Mammary microvascular endothelial cell (primary cell): Measurements from ENCODE around the genes TIMM50, LGALS13 and MAP3K10.

DNA sequence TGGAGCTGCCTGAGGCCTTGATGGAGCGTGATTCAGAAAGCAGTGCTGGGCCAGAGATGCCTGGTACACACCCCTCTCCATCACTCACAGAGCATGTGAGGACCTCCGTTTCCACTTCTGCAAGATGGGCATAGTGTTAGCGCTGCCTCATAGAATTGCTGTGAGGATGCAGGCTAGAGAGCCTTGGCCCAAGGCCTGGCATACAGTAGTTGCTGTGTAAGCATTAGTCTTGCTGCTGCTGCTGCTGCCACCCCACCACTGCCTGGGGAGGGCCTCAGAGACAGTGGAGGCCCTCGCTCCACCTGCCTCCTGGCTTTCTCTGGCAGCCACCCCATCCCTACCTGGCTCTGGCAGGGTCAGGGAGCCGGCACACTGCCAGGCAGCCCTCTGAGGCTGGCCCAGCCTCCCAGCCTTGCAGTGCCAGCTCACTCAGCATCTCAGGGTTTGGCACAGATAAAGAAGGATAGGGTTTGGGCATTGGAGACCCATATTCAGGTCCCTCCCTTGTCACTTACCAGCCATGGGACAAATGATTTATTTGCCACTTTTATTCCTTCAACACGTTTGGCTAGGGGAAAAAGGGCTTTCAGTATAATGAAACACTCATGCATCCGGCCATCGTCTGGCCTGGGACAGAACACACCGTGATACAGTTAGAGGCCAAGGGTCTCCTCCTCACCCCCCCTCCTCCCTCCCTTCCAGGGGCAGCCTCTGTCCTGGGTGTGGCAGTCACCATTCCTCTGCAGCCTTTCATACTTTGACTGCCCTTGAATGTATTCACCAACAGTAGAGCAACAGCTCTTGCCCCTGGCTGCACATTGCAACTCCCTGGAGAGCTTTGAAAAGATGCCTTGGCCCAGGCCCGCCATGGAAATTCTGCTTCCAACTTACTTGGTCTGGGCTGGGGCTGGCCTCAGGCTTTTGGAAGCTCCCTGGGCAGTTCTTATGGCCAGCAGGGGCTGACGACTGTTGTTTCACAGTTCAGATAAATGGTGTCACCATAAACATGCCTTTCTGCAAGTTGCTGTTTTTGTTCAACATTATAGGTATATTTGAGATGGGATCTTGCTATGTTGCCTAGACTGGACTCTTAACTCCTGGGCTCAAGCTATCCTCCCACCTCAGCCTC is 2.8 kb downstream of the PAK4 start:
- RAMPAGE, long total RNA, result no peak

- RAMPAGE, long total RNA, result no peak
Observed at GRCh38 chr19:39166575-39167079, 30.1 kb upstream of the NCCRP1 start.

DNA sequence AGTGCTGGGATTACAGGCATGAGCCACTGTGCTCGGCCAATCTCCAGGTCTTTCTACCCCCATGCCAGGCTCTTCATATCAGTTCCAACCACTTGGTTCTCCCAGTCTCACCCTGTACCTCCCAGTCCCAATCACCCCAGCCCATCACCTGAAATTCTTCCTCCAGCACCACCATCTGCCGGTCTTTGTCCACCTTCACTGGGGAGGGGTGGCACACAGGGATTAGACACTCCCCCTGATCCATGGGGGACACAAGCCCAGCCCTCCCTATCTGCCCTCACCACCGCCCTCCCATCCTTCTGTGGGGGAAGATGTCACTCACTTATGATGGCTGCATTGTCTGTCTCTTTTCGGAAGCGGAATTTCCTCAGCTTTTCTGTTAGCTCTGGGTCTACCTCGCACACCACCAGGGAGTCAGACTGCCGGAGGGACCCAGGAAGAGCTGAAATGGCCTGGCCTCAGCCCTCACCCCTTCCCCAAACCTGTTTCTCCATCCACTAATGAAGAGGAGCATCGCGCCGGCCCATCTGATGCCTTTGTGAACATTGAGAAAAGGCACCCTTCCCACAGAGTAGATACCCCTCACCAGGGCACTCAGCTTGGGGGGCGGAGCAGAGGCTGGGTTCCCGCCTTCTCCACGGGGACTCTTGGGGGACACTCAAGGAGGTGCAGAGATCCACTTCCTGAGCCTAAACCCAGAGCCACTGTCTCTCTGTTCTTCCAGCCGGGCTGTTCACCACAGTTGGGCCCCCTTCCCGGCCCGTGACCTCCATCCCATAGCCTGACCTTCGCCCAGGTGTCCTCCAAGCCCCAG is 523 bp downstream of the GMFG start:
- RAMPAGE, long total RNA, result no peak

- RAMPAGE, long total RNA, result no peak
Observed at GRCh38 chr19:39353486-39354132, 11.4 kb downstream of the SAMD4B start.

GRCh38 chr19:39399473-39400803 is 6.7 kb upstream of the ZFP36 start:
- RAMPAGE, long total RNA, result no peak

DNA sequence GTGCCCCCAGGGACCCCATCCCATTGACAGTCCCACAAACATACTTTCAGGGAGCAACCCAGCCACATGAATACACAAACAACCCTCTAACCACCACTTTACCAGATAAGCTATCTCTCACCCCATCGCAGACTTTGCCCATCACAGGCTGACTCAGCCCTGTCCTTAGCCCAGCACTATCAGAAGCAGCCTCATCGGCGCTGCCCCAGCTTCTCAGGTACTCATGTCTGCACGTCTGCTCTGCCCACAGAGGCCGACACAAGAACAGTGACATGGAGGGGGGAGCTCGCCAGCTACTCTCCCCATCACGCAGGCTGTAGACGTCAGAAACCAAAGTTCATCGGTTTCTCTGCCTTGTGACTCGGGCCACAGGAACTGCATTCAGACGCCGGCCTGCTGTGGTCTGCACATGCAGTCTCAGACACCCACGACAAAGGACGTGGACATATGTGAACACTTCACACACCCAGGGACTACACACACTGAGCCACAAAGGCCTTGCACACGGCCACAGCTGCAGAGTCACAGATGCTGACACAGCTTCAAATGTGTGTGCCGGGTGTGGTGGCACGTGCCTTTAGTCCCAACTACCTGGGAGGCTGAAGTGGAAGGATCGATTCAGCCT is 5.1 kb upstream of the ZFP36 start:
- RAMPAGE, long total RNA, result no peak

DNA sequence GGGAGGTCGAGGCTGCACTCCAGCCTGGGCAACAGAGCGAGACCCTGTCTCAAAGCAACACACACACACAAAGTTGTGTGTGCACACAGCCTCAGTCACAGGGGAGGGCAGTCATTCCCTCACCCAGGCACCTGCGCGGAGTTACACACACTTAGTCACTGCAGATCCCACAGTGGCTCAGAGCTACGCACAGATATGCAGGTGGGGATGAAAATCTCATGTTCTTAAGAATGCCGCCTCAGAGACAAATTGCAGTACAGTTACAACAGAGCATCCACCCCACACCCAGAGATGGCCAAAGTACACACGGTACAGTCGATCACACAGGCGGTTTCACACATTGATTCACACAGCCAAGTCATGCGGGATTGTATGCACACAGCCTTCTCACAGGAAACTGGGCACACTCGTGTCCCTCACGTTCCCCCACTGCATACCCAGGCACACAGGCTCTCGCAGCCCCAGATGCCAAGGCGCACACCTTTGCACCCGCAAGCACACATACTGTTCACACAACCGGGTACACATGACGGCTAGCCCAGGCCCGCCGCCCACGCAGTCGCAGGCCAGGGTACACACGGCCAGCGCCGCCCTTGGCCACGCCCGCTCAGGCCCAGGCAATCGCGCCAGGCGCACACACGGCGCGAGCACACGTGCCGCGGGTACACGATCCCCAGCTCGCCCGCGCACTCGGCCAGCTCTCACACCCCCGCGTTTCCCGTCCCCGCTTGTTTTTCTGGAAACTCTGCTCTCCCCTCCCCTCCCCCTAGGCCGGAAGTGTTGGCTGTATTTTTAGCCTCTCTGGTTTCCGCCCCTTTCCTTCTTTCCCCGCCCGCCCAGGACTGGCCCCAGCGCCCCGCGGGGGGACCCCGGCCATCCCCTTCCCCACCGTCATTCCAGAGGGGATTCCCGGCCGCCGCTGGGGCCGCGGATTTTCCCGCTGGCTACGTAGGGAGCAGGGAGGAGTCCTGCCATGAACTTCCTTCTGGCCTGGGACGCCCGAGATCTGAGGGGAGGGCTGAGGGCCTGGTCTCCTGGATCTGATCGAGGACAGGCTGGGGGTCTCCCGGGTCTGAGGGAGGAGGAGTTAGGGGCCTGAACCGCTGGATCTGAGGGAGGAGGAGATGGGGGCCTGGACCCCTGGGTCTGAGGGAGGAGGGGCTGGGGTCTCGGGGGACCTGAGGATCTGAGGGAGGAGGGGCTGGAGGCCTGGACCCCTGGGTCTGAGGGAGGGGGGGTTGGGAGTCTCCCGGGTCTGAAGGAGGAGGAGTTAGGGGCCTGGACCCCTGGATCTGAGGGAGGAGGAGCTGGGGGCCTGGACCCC is 4.2 kb upstream of the ZFP36 start:
- RAMPAGE, long total RNA, result no peak

DNA sequence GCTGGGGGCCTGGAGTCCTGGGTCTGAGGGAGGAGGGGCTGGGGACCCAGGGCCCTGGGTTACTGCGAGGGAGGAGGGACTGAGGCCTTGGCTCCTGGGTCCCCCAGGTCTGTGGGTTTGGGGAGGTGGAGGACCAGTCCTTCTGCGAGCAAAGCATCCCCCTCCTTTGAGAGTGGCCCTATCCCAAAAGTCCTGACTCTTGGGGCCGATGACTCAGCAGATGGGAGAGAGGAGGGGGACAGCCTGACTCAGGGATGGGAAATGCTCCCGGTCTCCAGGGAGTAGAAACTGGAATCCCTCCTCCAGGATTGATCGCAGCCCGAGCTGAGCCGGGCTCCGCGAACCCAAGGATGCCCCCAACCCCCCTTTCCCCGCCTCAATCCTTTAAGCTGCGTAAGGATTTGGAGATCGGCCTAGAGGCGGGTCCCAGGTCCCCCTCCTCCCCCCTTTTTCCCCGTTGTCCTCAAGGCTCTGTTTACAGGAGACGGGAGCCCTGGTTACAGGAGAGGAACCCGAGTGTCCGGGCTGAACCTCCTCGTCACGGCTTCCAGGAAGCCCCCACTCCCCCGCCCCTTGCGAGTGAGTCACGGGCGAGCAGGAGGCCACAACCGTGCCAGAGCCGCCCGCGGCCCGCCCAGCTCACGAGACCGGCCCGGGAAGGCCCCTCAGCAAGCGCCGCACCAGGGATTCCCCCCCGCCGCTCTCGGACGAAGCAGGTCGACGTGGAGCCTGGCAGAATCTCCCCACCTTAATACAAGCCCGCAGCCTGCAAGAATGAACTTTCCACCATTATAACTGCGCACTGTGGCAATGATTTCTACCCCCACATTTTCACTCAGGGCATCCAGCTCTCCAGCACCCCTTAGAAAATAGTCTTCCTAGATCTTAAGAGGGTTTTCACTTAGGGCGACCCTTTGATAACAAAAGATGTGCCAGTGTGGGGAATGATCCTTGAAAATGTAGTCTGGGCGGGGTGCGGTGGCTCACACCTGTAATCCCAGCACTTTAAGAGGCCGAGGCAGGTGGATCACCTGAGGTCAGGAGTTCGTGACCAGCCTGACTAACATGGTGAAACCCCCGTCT is 2.9 kb upstream of the ZFP36 start:
- RAMPAGE, long total RNA, result no peak

DNA sequence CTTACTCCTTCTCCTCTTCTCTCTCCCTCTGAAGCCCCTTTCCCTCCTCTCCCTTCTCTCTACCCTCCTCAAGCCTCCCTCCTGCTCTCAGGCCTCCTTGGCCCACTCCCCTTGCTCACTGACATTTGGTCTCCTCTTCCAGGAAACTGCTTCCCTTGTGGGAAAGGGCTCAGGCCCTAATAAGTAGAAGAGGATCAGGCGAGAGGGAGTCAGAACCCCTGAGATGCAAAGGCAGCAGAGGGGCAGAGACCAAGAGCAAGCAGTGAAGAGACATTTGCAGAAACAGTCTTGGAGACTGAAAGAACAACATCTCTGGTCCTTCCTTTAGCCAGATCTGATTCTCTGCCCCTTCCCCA is 1.9 kb upstream of the PLEKHG2 start:
- RAMPAGE, long total RNA, result no peak

DNA sequence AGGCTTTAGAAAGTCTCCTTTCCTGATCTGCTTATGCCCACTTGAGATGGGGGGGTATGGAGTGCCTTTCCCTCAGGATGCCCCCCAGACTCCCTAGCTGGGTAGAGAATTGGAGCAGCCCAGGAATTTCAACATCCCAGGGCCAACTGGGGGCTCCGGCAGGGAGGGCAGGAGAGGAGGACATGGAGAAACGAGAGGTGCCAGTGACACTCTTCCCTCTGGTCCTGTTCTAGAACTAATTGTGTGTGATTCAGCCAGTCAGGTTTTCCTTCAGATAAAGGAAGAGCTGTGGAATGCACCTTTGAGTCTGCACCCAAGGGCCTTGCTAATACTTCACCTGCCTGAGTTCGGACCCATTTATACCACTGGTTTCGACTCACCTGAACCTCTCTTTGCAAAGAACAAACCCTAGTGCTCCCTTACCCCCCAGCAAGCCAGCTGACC is 13.1 kb upstream of the TIMM50 start:
- RAMPAGE, long total RNA, result no peak

GRCh38 chr19:39475948-39476185 is 4.8 kb upstream of the TIMM50 start:
- RAMPAGE, long total RNA, result no peak

GRCh38 chr19:39480316-39481404 is at the start of gene TIMM50:
Gene TIMM50 (plus strand): TSS chr19:39480838.
- RAMPAGE, long total RNA, result start-site peak on the plus strand at chr19:39480838-39480905, 1,148 and 909 reads in 2 replicates

DNA sequence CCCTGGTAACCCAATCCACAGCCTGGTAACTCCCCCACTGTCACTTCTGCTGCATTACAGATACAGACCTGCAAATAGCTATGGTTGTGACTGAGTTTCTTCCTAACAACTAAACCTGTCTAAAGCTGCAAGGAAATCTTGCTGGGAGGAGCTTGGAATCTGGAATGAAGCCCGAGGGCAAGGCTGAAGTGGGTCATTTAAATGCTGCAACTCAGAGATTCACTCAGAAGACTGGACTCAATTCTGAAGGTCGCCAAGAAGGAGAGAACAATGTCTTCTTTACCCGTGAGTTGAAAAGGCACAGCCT is at the start of gene LGALS13:
Gene LGALS13 (plus strand): TSS at position 226 of the 307 bp plus-strand sequence.
- RAMPAGE, long total RNA, result no peak

GRCh38 chr19:39796087-39796286 is 17.3 kb downstream of the LEUTX start:
- RAMPAGE, long total RNA, result no peak

- RAMPAGE, long total RNA, result no peak
Observed at GRCh38 chr19:39893317-39894379, 47.5 kb upstream of the FBL start.

DNA sequence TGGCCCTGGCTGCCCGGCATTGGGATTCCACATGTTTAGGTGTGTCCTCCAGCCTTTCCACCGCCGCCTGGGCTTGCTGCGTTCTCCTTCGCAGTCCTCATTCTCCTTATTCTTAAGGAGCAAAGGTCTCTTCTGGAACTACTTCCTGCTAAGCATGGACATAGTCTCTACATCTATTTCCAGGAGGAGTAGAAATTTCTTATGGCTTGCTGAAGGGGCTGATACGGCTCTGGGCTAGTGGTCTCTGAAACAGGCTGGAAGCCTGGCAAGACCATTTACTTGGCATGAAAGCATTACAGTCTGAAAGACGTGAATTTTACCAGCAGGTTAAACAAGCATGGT is 27.3 kb upstream of the PSMC4 start:
- RAMPAGE, long total RNA, result no peak

GRCh38 chr19:40042573-40043102 is 13.4 kb downstream of the ZNF780B start:
- RAMPAGE, long total RNA, result no peak

- RAMPAGE, long total RNA, result no peak
Observed at GRCh38 chr19:40190390-40191526, at the start of gene MAP3K10. Gene MAP3K10 (plus strand): TSS chr19:40191426.

DNA sequence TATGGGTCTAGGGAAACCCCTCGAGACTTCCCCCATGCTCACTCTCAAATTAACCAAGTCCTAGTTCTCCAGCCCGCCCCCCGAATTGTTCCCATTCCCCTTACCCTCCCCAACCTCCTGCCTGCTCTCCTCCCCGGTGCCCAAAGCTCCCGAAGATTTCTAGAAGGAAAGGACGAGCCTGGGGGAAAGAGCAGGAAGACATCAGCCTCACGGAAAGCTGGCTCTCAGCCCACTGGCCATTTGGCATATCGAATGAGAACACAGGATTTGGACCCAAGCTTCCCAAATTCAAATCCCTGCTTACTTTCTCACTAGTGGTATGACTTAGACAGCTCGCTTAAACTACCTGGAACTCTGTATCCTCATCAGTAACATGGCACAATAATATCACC is 304 bp upstream of the TTC9B start:
- RAMPAGE, long total RNA, result no peak

GRCh38 chr19:40252057-40252518 is 25.6 kb upstream of the CCNP start:
- RAMPAGE, long total RNA, result no peak